Lung (tissue), 4 donors: ENCODE measurements around the gene PURA.

DNA sequence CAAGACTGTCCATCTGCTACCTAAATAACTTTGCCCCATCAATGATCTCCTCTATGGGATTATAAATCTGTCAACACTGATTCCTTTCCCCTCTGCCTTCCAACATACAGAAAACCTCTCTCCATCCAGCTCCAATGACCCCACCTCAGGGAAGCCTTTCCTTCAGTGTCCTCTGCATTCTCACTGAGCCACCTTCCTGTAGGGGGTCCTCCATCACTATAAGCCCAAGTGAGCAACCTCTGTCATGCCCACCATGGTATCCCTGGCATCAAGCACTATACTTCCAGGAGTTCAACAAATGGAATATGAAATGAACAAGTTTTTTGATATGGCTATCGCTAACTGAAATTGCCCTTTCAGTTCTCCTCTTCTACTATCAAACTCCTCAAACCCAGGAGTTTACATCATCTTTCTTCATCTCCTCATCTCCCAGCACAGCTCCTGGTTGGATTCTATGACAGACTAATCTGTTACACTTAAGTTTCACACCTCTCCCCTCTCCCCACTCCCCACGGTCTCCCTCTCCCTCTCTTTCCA, 86.8 kb downstream of the SIL1 start:
- PRO-cap, result no peak
- RAMPAGE, long total RNA, result no peak
- RRBS, result no CpG with 5 or more reads among the region's 2 CpGs

GRCh38 chr5:139315401-139316288, 22.1 kb downstream of the MATR3 start:
- PRO-cap, result no peak
- RAMPAGE, long total RNA, result no peak
- RRBS, result no CpG with 5 or more reads among the region's 4 CpGs

- PRO-cap, result no peak
- RAMPAGE, long total RNA, result no peak
- RRBS, result no CpG with 5 or more reads among the region's 2 CpGs
These were observed 9.7 kb upstream of the PAIP2 start for GRCh38 chr5:139331921-139332347.

DNA sequence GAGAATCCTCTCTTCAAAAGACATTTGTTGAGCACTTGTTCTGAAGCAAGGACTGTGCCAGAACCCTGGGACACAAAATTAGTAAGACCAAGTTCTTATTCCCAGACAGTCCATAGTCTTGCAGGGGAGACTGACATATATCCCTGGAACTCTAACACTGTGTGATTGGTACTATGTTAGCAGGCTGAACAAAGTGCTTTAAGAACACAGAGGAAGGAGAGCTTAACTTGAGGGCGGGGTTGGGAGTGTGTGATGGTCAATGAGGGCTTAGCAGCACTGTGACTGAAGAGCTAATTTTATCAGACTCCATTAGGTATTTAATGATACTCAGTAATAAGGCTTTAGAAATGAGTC, 14.9 kb upstream of the SPATA24 start:
- PRO-cap, result no peak
- RAMPAGE, long total RNA, result no peak
- RRBS, result no CpG with 5 or more reads among the region's 1 CpG

- PRO-cap, result no peak
- RAMPAGE, long total RNA, result no peak
- RRBS, result no CpG with 5 or more reads among the region's 2 CpGs
These were observed 20.7 kb upstream of the CXXC5 start for GRCh38 chr5:139627440-139627873.

- PRO-cap, result no peak
- RAMPAGE, long total RNA, result no peak
- RRBS, result 2% methylated on average over 31 of the region's 71 CpGs
These were observed 10.7 kb upstream of the CXXC5 start for GRCh38 chr5:139637260-139638104.

DNA sequence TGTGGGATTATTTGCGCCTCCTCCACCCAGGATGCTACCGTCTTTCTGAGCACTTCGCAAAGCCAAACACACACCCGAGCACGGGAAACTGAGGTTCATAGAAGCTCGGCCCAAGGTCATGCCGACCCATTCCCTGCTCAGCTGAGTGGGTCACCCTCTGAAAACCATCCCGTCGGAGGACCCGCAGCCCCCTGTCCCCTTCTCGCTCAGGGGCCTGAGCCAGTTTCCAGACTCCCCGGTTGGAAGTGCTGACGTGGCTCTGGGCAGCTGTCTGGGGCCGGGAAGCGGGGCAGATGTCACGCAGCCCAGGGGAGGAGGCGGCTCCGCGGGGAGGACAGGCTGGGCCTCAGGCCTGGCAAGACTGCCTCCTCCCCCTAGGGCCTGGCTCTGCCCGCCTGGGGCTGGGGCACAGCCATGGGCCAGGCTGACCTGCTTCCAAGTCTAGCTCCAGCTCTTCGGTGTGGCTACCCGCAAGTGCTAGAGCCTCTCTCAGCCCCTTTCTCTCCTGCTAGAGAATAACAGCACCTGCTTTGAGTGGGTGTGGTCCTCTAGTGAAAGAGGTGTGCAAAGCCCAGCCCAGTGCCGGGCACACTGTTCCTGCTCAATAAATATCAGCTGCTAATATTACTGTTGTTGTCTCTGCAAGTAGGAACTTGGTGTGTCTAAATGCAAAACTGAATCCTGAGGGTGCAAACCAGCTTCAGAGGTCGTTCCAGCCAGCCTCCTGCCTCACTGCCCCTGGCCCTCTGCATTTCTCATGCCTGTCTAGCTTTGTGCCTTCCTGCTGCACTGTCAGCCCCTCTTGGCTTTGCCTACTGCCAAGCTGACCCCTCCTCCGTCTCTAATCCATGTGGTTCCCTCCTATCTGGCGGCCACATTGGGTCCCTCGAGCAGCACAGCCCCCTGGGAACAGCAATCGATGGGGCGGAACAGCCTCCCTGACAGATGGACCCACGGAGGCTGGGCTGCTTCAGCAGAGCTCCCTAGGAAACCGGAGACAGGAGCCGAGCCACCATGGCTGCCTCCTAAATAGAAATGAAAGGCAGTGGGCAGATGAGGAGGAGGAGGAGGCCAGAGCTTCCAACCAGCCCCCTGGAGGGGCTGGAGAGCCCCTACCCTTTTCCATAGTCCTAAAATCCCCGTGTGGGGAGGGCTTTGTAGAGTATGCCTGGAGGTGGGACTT, 9.7 kb upstream of the CXXC5 start:
- PRO-cap, result no peak
- RAMPAGE, long total RNA, result no peak
- RRBS, result 8% methylated on average over 2 of the region's 33 CpGs

DNA sequence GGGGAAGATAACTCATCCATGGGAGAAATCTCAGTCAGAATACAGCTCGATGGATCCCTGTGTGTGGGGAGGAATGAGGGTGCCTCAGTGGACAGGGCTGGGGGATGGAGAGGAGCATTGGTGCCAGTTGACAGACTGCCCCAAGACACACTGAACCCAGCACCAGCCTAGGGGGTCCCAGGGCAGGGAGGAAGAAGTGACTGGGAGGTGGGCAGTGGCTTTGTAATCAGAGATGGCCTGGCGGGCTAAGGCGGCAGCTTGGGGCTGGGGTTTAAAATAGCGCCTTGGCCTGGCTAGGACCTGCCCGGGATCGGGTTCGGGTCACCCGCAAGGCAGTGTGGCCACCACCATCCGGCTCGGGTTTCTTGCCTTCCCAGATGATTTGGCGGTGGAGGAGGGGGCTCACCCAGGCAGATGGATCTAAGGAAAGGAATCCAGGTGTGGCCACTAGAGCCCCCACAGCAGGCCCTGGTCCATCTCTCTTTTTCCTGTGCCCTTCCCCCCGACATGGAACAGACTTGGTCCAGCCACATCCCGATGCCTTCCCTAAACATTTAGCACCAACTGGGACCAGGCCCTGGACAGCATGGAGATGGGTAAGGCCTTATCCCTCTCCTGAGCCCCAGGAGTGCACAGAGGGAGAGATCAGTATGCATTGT, 7.4 kb upstream of the CXXC5 start:
- PRO-cap, result no peak
- RAMPAGE, long total RNA, result no peak
- RRBS, result 90% methylated on average over 5 of the region's 13 CpGs

- PRO-cap, result no peak
- RAMPAGE, long total RNA, result no peak
- RRBS, result 45% methylated on average over 4 of the region's 20 CpGs
These were observed 23.3 kb downstream of the CXXC5 start for GRCh38 chr5:139671166-139672057.

GRCh38 chr5:139684456-139685586, 36.7 kb downstream of the CXXC5 start:
- PRO-cap, result no peak
- RAMPAGE, long total RNA, result no peak
- RRBS, result 34% methylated on average over 6 of the region's 23 CpGs

DNA sequence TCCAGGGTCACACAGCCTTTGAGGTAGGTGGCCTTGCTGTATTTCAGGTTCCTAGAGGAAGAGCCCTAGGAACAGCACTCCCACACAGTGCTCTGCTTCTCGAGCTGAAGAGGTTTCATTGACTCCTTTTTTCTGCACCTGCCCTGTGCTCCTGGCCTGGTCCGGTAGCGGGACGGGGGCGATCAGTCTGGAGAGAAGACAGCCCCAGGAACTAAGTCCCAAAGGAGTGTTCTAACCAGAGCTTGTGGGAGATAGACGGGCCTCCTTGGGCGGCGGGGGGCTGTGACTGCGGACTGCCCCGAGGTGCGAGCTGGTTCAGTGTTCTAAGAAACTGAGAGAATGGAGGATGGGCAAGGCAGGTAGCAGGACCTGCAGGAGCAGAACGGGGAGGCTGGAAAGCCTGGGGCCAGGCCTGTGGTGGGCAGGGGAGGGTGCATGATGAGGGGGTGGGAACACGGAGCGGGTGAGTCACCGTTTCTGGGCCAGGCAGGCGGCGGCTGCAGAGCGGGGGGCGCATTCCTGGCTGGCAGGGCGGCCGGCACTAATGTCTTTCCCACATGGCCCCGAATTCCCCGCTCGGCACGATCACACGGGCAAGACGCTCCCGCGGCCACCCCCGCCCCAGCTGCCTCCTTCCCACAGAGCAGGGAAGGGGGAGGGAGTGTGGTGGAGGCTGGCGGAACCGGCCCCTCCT, 48.5 kb downstream of the CXXC5 start:
- PRO-cap, result no peak
- RAMPAGE, long total RNA, result no peak
- RRBS, result no CpG with 5 or more reads among the region's 32 CpGs

- PRO-cap, result no peak
- RAMPAGE, long total RNA, result no peak
- RRBS, result 4% methylated on average over 30 of the region's 101 CpGs
These were observed 108.6 kb downstream of the PSD2 start for GRCh38 chr5:139903864-139904853.

DNA sequence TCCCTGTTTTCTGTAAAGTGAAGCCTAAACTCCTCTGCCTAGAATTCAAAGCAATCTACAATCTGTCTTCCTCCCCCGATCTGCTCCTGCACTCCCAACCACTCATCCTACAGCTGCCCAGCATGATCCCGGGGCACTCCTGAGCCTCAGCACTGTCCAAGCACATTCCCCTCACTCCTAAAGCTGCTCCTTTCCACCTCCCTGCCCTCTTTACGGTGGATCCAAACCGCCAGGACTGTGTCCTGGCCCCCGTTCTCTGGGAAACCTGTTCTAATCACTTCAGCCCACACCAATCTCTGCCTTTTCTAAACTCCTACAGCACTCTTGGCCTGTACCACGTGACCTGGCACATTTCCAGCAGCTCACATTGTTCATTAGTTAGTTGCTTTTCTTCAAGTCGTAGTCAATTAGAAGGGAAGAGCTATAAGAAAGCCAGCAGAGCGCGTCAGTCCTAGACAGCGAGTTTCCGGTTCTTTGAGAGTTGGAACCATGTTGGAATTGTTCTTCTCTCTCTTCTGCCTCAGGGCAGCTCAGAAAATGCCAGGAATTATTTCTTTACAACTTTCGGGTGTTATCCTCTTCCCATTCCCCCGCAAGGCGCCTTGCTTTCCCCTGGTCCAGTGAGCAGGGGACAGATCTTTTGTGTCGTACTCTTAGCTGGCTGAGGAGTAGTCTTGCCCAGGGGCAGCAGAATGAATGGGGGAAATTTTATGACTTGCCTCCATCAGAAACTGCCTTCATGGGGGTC, 60.8 kb downstream of the NRG2 start:
- PRO-cap, result no peak
- RAMPAGE, long total RNA, result no peak
- RRBS, result no CpG with 5 or more reads among the region's 15 CpGs

DNA sequence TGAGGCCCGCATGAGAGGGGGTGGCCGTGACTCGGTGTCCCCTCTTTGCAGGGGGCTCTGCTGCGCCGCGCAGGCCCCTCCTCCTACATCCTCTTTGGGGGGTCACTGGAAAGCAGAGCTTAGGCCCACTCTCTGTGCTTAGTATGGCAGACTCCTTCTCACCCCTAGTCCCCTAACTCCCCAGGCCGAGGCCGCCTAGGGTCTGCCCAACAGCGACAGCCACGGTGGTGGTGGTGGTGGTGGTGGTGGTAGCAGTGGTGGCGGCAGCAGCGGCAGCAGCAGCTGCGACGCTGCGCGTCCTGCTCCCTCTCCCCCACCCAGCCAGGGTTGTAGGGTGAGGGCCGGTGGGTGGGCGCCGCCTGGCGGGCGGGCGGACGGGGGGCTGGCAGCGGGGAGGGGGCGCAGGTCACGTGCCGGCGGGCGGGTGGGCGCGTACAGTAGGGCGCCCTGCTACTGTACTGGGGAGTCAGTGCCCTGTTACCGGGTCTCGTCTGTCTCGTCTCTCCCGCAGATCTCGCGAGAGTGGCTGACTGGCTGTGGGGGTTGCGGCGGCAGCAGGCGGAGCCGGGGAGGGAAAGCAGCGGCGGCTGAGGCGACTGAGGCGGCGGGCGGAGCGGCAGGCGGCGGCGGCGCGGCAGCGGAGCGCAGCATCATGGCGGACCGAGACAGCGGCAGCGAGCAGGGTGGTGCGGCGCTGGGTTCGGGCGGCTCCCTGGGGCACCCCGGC, at the start of gene PURA:
Gene PURA (plus strand): TSS at position 580 of the 727 bp plus-strand sequence.
- PRO-cap, result bidirectional peak, plus-strand start at position 599 of the sequence, minus-strand start at position 326 of the sequence
- RAMPAGE, long total RNA, result no peak
- RRBS, result 1% methylated on average over 25 of the region's 65 CpGs

DNA sequence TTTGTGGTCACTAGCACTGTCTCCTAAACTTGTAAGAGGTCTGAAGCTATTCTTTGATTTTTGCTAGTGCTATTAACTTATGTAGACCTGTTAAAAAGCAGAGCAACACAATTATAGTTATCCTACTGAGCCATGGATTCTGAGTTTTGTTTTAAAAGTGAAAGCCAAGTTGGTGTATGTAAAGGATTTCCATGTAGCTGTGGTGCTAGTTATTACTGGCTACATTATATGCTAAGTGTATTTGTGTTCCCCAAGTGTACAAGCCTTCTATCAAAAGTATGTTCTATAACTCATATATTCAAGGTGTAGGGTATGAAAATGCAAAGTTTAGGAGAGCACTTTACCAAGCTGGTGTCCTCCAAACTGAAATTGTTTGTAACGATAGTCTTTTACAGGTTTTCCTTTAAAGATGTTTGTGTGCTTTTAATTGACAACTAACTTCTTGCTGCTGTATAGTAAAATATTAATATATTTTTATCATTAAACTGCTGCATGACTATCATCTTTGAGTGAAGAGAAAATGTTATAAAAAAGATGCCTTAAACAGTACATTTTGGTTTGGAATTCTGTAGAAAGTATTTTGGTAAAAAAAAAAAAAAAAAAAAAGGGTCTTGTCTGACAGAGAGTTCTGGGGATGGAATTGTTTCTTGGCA, 2.5 kb downstream of the PURA start:
- PRO-cap, result no peak
- RAMPAGE, long total RNA, result no peak
- RRBS, result no CpG with 5 or more reads among the region's 1 CpG

GRCh38 chr5:140121488-140121896, 4.2 kb upstream of the IGIP start:
- PRO-cap, result no peak
- RAMPAGE, long total RNA, result no peak
- RRBS, result no CpG with 5 or more reads among the region's 1 CpG

DNA sequence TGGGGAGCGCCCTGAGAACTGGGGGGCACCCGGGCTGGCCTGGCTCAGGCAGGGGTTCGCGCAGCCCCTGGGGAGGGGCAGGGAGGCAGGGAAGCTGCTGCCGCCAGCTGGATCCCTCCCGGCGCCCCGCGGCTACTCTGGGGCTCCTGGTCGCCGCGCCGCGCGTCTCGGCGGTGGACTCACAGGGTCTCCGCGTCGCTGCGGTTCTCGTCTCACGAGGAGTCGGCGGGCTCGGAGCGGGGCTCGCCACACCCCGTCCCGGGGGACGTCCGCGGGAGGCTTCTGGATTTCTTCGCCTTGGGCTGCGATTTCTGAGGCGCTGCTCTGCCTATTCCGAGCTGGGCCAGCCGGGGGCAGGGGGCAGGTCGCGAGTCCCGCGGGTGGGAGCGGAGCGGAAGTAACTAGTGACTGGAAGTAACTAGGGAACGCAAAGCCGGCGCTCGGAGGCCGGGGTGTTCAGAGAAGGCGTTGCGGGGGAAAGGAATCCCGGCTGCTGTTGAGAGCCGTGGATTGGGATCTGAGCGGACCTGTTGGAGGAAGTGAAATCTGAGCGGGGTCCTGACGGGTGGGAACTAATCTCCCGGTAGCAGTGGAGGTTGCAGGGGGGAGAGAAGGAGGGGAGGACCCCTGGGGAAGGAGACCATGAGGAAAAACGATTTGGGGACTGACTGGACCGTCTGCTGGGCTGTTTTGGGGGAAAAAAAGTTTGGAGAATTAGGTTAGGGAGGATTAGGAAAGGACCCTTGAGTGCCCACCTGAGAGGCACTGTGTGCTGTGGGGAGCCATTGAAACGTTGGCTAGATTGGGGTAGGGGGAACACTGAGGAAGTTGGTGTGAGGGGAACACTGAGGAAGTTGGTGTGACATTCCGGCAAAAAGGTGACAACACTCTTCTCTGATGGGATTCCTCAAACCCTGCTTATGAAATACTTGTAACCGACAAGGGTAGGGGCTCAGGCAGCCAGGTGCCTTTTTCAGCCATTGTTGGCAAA, 674 bp downstream of the CYSTM1 start:
- PRO-cap, result no peak
- RAMPAGE, long total RNA, result no peak
- RRBS, result under 1% methylated on average over 25 of the region's 62 CpGs

DNA sequence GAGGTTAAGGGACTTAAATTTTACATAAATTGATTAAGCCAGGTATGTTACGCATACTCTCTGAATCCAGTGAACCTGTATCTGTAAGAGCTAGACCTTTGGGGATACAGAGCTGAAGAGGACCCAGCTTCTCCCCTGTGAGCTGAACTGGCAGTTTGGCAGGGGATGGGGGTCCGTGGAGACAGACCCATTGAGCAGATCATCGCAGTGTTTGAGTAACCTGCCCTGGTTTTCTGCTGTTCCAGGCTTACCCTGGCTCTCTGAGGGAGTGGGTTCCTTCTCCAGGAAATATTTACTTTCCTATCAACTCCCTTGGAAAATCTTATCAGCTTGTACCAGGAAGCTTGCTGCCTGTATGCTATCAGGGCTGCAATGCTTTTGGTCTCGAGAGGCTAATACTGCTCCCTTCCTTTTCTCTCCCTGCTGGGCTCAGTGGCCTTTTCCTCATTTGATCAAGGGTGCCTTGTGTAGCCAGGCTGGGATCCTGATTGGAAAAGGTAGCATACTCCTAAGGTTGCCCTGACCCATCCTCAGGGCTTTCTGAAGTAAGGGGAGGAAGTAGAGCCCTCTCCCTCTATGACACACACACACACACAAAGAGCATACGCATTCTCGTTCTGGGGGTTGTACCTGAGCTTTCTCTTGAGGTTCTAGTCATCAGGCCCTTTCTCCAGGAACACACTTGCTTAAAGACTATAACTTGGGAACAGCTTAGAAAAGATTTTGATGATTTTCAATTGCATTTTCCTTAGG, 41.5 kb downstream of the CYSTM1 start:
- PRO-cap, result no peak
- RAMPAGE, long total RNA, result no peak
- RRBS, result no CpG with 5 or more reads among the region's 6 CpGs

DNA sequence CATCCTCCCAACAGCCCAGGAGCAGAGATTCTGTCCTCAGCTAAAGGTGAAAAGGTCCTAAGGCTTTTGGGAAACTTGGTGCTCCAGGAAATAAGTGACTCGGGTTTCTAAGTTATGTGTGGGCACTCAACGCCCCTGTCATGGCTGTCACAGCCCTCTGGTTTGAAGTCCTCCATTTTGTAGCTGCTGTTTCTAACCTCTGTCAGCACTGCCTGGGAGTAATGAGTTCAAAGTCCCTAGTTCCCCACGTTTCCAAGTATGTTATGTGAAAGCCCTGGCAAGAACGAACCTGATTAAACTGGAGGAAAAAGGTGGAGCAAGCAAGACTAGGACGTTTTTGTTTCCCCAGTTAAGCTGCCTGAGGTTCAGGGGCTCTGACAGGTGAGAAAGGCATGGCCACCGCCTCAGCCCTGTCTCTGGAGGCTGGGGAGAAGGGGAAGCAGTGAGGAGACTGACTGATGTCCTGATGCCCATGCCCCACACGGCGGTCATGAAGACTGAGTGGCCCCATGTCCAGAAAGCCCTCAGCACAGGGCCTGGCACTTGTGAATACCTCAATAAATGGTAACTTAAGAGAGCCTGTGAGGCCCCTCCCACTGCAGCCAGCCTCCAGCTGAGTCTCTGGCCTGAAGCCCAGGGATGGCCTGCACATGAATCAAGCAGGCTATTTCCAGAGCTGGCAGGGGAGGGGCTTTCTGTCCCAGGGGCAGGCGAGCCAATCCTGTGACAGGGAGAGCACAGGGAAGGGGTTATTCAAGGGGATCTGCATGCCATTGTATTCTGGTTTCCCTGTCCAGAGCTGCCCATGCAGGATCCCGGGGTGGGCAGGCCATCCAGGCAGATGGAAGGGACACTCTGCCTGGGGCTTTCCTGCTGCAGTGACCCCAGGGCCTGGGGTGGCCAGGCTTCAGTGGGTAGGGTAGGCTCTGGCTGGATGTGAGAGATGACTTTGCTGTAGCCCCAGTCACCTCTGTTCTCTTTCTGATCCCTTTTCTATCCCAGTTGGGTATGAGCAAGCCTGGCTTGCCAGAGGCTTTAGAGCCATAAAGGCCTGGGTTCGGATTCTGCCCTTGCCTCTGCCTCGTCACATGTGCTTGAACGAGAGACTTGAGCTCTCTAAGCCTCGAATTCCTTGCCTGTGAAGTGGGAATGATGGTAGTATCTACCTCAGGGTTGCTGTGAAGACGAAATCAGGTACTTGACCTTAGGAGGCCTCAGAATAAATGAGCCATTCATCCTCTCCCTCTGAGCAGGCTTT, 61.6 kb downstream of the PFDN1 start:
- PRO-cap, result no peak
- RAMPAGE, long total RNA, result no peak
- RRBS, result no CpG with 5 or more reads among the region's 15 CpGs

DNA sequence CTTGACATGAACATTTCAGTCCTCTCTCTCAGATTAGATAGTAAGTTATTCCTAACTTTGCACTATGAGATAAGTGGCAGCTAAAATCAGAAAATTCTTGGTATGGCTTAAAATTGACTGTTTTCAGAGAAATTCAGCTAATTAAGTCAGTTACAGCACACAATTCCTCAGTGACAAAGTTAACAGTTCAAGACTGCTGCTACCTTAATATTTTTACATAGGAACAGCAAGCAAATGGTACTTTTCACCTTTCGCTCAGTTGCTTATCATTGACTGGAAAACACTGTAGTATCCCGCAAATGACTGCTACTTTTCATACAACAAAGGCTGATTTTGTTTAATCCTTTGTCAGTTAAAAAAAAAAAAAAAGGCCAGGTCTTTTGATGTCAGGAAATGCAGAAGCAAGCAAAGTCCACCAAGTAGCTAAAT, 9.9 kb downstream of the PFDN1 start:
- PRO-cap, result no peak
- RAMPAGE, long total RNA, result no peak
- RRBS, result no CpG with 5 or more reads among the region's 2 CpGs